Tibial artery (tissue), 1 donor: ENCODE measurements around the gene STAM2.

DNA sequence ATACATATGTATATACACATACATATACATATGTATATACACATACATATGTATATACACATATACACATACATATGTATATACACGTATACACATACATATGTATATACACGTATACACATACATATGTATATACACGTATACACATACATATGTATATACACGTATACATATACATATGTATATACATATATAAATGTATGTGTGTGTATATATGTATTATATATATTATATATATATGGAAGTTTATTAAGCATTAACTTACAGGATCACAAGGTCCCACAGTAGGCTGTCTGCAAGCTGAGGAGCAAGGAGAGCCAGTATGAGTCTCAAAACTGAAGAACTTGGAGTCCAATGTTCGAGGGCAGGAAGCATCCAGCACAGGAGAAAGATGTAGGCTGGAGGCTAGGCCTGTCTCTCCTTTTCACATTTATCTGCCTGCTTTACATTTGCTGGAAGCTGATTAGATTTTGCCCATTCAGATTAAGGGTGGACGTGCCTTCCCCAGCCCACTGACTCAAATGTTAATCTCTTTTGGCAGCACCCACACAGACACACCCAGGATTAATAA lies 299.0 kb upstream of the EPC2 start:
- PRO-cap, result no peak

DNA sequence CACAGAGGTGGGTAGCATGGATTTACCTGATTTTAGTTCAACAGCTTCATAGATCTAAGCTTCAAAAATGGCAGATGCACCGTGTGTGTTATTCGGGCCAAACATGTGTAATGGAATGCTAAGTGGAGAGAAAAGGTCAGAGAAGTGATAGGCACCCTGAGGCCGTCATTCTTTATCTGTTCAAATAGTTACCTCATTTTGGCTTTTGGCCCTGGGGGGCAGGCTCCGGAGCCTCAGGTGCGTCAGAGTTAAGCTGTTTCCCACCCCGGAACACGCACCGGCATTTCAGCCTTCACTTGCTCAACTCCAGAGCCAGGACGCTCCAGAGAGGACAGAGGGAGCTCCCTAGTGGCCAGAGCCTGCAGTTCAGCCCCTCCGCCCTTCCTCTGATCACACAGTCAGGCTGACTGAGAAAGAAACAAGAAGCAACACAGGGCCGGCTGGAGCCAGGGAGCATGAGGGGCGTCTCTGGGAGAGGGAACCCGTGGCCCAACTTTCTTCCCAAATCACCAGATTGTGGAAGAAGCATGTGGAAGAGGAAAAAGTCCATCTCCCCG lies 135.2 kb upstream of the EPC2 start:
- PRO-cap, result no peak

DNA sequence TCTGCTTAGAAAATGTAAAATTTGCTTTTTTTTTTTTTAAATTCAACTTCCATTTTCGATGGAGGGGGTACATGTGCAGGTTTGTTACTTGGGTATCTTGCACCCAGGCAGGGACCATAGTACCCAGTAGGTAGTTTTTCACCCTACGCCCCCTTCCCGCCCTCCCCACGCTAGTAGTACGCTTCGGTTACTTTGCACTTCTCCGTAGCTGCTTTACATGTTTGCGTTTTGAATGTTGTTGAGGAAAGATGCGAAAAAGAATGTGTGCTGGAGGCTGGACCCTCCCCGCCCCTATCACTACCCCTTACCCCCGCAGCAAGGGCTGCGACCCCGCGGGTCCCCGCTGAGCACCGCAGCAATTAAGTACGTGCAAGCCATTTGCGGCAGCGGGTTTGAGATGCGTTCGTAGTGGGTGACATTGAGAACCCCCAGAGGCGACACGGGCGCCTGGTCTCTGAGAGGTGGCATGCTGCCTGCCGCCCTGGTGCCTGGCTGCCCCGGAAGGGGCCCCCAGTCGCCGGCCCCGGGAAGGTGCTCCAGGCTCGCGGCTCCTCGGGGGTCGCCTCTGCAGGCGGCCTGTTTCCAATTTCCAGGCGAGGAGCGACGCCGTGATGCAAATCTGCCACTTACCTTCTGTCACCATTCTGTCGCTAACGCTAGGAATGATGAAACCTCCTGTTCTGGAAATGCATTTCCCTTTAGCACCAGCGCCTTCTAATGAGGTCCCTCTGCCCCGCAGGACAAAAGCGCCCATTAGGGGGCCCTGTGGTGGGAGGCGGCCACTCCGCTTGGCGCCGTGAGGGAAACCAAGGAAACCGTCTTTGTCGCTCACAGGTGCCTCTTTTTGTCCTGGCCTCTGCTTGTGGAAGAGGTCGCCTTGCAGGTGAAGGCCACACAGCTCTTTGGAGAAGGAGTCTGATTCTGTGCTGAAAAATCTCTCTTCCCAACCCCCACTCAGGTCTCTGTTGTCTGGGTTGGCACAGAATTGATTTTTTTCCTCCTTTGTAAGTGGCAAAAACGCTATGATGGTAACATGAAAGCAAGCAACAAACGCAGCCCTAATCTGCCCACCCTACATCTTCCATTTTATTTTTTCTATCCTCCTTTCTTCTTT lies 13.0 kb downstream of the KIF5C start:
- PRO-cap, result no peak

DNA sequence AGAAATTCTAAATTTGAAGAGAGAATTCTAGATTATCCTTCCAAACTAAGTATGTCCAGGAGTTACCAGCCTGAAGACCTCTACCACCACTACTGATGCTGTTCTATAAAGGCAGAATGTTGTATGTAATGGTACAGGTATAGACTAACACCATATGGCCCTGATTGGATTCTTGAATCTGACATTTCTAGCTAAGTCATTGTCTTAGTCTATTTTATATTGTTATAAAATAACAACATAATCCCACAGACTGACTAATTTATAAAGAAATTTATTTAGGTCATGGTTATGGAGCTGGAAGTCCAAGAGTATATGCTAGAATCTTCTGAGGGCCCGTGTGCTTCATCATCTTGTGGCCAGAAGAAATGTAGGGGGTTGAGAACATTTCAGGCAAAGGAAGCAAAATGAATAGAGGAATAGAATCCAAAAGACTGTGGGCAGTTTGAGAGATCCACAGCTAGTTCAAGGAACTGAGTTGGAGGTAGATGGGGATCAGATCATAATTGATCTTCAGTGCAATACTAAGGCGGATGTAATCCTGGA lies 4.0 kb upstream of the MMADHC start:
- PRO-cap, result no peak

DNA sequence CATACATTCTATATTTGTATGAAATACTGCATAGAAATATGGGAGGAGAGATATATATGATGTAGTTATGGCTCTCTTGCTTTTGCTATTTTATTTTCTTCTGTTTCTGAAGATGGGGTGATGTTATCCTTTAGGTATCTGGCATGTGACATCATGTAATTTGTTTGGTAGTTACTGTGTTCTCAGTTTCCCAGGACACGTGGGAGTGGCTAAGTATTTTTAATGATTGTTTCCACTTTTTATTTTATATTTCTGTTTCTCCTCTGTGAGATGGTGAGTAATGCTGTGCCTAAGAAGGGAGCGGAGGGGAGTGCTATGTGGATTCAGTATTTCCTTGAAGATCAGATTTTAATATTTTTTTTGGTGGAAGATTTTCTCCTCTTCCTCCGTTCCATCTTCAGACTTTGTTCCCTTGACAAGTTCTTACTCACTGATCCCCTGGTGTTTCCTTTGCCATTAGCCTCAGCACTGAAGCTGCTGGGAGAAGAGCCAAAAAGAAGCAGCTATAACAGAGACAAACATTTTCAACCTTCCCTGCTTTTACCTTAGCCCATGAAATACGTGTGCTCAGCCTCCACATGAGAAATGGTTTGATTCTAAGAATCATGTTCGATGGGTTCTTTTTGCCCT lies 180.0 kb upstream of the MMADHC start:
- PRO-cap, result no peak

GRCh38 chr2:150168784-150169567 lies 318.5 kb downstream of the RND3 start:
- PRO-cap, result no peak

- PRO-cap, result no peak
These were observed 252.7 kb downstream of the RND3 start for GRCh38 chr2:150234721-150235200.

DNA sequence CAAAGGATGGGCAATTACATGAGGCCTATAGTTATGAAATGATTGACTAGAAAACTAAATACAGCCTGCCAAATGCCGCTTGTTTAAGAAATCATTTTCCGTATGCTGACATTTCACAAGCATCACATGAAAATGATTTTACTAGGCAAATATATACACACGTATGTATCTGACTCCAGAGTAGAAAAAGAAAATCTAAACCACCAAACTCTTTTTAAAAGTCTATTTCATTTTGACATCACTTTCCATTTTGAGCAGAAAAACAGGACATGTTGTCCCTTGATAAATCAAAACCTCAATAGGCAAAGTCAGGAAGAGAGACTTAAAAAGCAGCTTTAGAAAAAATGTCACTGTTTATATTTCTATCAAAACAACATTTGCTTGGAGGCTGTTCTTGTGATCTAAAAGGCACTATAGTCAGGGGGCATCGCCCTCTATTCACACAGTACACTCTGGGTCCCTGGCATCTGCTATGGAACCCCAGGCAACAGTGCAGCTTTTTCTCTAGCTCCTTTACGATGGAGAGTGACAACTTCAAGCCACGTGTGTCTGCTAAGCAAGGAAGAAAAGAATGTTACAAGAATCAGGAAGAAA lies 11.4 kb downstream of the RND3 start:
- PRO-cap, result no peak

DNA sequence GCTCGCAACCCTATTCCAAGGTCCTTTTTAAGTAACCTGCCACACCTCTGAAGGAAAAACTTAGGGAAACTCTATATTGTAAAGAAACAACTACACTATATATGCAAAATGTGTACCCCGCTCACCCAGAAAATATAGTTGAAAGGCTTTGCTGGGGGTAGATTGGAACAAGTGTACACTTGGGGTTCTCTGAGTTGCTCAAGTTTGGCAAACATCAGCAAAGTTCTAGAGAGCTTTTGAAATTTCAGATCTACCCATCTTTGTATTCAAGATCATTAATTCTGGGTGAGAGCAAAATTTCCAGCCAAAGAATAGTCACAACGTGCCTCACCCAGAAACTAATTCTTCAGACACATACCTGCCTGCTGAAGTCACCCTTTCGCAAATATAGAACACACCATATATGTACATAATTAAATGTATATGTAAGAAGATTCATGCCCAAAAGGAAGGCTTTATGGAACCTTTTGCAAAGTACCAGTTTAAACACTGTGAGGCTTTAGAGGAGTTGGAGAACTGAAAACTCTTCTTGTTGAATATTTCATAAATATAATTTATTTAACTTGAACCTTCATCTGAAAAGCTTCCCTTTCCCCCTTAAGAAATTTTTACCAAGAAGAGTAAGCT lies 8.4 kb downstream of the RND3 start:
- PRO-cap, result no peak

GRCh38 chr2:150619856-150620341 lies 132.4 kb upstream of the RND3 start:
- PRO-cap, result unidirectional peak, plus-strand start at chr2:150620158

- PRO-cap, result no peak
These were observed 245.7 kb upstream of the RND3 start for GRCh38 chr2:150733162-150733543.

DNA sequence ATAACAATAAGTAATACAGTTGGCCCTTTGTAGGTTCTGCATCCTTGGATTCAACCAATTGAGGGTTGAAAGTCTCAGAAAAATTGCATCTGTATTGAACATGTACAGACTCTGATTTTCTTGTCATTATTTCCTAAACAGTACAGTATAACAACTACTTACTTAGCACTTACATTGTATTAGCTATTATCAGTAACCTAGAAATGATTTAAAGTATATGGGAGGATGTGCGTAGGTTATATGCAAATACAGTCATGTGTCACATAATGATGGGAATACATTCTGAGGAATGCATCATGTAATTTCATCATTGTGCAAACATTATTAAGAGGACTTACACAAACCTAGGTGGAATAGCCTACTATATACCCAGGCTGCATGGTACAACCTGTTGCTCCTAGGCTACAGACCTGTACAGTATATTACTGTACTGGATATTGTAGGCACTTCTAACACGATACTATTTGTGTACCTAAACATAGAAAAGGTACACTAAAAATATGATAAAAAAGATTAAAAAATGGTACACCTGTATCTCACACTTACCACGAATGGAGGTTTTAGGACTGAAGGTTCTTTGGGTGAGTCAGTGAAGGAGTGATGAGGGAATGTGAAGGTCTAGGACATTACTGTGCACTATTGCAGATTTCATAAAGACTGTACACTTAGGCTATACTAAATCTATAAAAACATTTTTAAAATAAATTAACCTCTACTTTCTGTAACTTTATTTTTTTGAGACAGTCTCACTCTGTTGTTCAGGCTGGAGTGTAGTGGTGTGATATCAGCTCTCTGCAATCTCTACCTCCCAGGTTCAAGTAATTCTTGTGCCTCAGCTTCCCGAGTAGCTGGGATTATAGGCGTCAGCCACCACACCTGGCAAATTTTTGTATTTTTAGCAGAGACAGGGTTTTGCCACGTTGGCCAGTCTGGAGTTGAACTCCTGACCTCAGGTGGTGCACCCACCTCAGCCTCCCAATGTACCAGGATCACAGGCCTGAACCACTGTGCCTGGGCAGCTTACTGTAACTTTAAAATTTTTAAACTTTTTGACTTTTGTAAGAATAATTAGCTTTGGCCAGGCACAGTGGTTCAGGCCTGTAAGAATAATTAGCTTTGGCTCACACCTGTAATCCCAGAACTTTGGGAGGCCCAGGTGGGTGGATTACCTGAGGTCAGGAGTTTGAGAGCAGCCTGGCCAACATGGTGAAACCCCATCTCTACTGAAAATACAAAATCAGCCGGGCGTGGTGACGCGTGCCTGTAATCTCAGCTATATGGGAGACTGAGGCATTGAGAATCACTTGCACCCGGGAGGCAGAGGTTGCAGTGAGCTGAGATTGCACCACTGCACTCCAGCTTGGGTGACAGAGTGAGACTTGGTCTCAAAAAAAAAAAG lies 8.3 kb downstream of the RIF1 start:
- PRO-cap, result no peak

DNA sequence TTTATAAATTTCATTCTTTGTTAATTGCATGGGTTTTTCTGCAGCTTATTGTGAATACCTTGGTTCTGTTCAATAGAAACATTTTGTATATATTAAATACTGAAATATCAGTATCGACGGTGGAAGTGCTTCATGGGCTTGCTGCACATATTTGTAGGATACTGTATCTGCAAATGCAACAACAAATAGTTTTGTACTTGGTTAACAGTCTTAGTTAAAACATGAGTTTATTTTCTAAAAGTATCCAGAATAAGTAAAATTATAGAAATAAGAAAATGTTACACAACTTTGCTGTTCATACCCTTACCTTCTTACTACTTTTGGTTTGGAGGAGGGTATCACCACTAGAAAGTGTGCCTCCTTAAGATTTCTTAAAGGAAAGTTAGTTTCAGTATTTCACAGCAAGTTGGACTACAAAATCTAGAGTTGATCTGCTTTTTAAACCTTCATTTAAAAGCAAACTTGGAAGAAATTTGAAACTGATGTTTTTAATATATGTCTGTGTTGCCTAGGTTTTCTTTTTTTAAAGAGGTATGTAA lies 66.2 kb downstream of the RIF1 start:
- PRO-cap, result no peak

GRCh38 chr2:151760065-151760758 lies 25.9 kb upstream of the NEB start:
- PRO-cap, result no peak

DNA sequence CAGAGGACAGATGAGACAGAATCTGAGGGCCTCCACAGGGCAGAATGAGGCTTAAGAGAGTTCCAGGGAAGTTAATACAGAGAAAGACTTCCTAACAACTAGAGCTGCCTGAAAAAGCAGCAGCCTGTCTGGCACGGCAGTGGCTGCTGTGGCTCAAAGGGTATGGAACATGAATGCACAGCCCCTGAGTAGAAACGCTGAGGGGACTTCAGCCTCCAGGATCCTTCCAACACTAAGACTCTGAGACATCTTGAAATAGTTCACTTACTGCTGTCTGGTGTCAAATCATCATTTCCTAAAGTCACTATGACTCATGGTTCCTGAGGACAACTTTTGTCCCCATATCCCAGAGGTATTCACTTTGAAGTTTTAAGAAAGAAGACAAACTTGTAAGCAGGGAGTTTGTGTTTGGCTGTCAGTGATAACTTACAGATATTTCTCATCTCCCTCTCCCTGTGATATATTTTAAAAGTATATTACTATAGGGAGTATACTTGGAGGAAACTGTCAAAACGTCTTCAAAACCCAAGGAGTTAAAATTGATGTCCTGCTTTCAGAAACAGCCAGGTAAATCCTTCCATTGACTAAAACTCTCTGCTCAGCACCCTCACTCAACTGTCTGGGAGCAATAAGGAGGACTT lies 33.3 kb upstream of the NEB start:
- PRO-cap, result no peak

- PRO-cap, result no peak
These were observed 14.3 kb downstream of the ARL5A start for GRCh38 chr2:151813853-151814462.

GRCh38 chr2:152099235-152099920 lies 534 bp upstream of the CACNB4 start:
- PRO-cap, result unidirectional peak, minus-strand start at chr2:152099535

DNA sequence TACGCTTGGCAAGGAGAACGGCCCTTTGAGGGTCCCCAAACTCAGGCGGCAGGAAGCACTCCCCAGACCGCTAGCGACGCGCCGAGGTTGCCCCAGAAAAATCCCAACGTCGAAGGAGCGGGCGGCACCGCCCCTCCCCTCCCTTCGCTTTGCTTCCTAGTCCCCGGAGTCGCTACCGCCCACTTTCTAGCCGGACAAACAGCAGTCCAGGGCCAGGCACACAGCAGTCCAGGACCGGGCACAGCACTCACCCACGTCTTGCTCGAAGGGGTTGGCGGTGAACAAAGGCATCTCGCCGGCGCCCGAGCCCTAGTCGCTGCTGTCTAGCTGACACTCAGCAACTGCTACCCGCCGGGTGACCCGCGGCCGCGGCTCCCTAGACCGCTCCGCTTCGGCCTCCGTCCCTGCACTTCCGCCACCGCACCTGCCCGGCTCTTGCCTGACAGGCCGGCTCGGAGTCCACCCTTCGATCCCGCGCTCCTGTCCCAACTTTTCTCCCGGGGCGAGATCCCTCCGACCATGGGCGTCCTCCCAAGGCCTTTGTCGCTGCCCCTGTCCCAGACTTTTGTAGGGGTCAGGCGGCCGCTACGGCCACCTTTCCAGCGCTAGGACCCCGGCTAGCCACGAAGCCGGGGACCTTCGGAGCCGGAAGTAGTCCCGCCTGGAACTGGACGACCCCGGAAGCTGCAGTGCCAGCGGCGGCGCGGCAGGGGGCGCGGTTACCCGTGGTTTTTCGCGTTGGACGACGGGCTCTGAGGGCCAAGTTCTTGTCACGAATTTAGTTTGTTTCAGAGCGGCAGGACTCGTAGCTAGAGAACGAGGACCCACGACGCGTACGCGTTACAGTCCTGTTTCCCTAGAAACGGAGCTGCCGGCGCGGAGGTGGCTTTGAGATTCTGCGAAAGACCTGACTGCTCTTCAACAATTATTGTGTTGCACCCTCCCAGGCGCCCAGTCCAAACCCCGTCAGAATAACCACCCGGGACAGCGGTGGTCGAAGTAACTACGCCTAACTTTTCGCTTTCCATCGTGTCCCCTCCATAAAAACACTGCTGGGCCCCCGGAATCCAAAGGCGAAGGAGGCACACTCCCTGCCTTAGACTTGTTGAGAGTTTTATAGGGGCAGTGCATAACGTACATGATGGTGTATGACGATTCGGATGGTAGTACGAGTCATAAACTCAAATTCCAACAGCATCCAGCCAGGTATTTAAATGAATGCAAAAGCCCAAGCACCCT lies at the start of gene STAM2:
Gene STAM2 (minus strand): TSS at position 412 of the 1,239 bp plus-strand sequence.
- PRO-cap, result bidirectional peak, plus-strand start at position 226 of the sequence, minus-strand start at position 116 of the sequence; bidirectional peak, plus-strand start at position 726 of the sequence, minus-strand start at position 378 of the sequence

GRCh38 chr2:152398466-152399537 lies 63.8 kb downstream of the FMNL2 start:
- PRO-cap, result no peak

DNA sequence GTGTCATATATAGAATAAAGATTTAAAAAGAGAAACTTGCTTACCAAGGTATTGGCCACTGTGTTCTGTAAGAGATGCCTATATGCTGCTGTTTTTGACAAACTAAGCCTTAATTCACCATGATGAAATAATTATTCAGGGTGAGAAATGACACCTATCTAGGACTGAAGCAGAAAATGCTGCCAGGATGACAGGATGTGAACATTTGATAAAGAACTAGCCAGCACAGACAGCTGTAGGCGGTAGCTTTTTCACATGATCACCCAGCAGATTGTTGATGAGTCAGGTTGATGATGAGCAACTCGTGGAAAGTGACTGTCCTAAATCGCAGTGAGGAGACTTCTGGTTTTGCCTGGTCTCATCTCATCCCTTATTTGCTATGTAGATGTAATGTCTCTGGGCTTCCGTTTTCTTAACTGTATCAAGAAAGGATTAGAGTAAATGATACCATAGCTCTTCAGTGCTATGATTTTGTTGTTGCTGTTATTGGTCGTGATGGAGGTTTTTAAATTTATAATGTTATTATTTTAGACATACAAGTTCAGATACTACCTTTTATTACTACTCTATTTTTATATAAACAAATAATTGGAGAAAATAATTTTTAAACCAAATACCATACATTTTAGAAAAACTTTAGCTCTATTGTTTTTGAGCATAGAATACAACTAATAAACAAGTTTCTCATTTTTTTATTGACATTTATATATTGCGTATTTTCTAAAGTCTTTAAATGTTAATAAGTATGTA lies 144.0 kb downstream of the PRPF40A start:
- PRO-cap, result no peak